GM23248 (cell line): ENCODE measurements around a stretch of chr6.

GRCh38 chr6:110782033-110782520 lies 33.2 kb downstream of the CDK19 start:
- RAMPAGE, long total RNA, result no peak

DNA sequence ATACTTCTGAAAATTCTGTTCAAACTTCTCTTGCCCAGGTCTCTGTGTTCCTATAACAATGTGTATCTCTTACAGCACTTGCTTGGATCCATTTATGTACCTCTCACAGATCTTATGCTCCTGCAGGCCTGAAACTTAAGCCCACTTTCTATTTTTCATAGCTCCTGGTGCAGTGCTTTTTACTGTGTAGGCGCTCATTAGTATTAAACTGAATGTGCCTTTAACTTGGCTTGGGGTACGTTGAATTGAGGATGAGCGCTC lies 524 bp upstream of the GTF3C6 start:
- RAMPAGE, long total RNA, result no peak

- RAMPAGE, long total RNA, result no peak
Observed at GRCh38 chr6:111096097-111096687, 8.9 kb downstream of the SLC16A10 start.

- RAMPAGE, long total RNA, result no peak
Observed at GRCh38 chr6:111231086-111231408, 28.1 kb upstream of the MFSD4B start.

GRCh38 chr6:111329505-111329820 lies 70.3 kb downstream of the MFSD4B start:
- RAMPAGE, long total RNA, result no peak

DNA sequence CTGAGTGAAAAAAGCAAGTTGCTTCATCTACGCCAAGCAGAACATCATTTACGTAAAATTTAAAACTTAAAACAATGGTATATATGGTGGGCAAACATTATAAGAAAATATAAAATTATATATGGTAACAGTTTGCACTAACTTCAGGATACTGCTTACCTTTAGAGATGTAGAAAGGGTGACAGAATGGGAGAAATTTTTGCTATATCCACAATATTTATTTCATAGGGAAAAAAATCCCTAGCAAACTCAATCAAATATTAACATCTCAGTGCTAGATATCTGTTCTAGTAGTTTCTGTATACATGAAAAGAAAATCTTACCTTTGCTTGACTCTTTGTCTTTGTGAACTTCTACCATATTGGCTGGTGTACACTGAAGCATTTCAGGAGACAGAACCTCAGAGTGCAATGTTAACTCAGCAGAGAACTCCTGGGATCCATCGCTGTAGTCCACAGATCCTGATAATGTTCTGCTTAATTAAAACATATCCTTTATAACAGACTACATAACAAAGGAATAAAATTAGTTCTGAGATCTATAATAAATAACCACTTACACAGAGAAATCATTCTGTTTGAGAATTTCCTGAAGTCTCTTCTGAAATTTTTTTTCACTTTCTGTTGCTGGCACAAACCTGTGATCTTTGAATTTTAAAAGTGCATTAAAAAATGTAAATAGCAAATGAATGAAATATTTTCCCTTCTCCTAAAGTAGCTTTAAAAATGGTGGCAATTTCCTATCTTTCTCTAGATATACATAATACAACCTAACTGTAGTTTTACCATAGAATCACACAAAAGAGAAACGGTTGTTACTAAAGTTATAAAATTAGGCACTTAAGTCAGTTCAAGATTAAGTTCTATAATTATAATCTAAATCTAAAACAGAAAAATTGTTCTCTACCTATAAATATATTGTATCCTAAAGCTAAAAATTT lies 95.3 kb downstream of the REV3L start:
- RAMPAGE, long total RNA, result no peak

GRCh38 chr6:111412716-111413714 lies 70.0 kb downstream of the REV3L start:
- RAMPAGE, long total RNA, result no peak

DNA sequence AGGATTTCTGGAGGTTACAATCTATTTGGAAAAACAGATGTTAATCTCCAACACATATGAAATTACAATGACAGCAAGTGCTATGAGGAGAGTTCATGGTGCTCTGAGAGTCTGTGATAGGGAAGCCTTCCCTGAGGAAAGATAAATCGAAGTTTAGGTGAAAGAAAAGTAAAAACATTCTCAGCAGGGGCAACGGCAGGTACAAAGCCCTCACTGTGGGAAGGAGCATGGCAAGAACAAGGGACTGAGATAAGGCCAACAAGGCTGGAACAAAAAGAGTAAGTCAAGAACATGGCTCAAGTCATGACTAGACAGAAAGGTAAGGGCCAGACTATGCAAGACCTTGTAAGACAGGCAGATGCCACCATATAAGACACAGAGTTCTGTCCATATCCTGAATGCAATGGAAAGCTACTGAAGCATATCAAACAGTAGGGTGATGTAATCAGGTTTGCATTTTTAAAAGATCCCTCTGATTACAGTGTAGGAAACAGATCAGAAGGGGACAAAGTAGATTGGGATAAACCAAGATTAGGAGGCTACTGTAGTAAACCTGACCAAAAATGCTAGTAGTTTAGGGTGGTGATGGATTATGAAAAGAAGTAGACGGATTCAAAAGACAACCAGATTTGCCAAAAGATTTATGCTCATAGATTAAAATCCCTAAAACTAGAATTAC lies 5.5 kb downstream of the REV3L start:
- RAMPAGE, long total RNA, result no peak

- RAMPAGE, long total RNA, result start-site peak on the plus strand at chr6:111483700-111483775, 7 and 10 reads in 2 replicates
Observed at GRCh38 chr6:111483349-111483998, 456 bp upstream of the REV3L start.

GRCh38 chr6:111499767-111500581 lies 17.0 kb upstream of the REV3L start:
- RAMPAGE, long total RNA, result no peak

DNA sequence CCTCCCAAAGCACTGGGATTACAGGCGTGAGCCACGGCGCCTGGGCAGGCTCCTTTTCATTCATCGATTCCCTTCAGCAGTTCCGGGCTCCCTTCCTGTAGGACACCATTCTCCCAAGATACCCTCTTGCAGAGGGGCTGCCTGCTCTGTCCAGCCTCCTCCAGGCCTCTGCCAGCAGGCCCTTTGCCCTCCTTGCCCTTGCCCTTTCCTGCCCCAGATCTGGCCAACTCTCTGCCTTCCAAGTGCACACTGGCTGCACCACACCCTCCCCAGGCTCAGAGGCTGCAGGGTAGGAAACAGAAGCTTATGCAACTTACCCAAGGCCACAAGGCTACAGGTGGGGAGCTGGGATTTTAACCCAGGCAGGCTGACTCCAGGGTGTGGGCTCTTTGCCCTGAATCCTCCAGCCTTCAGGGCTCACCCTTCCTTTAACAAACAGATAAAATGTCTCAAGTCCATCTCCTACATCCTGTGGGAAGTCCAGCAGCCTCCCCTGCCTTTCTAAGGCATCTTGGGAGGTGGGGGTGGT lies 14.4 kb upstream of the TRAF3IP2 start:
- RAMPAGE, long total RNA, result no peak

- RAMPAGE, long total RNA, result no peak
Observed at GRCh38 chr6:111663012-111663604, 57.4 kb upstream of the TRAF3IP2 start.

- RAMPAGE, long total RNA, result no peak
Observed at GRCh38 chr6:111664075-111665136, 58.7 kb upstream of the TRAF3IP2 start.

GRCh38 chr6:111713021-111713947 lies 107.6 kb upstream of the TRAF3IP2 start:
- RAMPAGE, long total RNA, result no peak

DNA sequence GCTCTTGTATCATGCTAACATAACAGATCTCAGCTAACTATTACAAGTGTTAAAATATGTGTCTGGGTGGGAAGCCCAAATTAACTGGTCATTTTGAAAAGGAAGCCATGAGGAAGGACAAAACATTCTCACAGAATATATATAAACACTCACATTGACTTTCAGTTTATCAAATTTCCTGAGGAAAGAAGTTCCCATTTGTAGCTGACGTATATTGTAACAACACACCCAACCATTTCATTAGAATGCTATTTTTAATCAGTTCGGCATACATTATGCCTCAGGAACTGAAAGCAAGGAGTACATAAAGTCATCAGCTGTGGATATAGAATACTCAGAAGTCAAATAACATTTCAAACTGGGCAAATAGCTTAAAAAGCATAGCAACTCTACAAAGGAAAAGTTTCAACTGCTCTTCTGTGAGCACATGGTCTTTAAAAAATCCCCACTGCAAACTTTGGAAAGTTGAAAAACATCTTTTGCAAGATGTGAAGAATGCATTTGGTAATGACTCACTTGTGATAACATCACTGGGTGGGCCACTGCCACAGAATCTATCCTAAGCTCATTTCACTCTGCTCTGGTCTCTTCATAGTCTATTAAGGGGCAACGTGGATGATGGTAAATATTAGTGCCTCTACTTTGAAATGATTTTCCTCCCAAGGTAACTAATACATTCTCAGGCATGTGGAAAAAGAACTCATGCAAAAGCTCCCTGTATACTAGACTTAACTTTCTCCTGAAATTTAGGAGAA lies 49.4 kb downstream of the FYN start:
- RAMPAGE, long total RNA, result no peak

DNA sequence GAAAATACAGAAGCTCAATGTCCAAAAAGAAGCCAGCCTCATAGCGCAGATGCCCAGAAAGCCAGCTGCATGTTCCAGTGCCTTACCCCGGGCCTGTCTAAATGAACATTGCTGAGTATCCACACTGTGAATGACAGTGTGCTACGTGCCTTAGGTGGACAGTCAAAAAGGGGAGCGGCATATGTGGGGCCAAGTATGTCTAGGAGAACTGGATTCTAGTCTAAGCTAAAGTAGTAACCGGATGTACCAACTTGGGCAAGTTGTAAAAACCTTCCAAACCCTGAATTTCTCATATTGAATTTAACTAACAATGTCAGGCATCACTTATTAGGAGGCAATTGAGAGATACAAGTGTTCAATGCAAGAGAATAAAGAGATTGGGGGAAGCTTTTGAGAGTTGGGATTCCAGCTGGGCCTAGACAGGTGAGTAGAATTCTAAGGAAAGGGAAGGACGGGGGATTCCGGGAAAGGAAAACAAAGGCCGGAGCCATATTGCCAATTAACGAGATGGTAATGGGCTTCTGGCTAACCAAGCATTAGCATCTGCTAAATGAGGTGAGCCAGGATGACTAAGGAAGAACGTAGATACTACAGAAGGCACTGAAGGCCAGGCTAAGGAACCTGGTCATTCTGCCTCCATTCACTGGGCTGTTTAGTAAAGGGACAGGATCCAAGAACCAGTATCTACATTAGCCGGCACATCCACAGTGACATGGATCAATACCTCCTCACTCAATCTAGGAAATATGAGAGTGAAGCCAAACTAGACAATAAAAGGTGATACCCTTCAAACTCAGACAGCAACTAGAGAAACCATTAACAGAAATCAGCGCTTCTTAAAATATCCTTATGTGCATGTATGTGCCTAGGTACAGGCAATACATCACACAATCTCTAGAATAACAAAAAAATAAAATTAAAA lies 10.6 kb downstream of the FYN start:
- RAMPAGE, long total RNA, result no peak

DNA sequence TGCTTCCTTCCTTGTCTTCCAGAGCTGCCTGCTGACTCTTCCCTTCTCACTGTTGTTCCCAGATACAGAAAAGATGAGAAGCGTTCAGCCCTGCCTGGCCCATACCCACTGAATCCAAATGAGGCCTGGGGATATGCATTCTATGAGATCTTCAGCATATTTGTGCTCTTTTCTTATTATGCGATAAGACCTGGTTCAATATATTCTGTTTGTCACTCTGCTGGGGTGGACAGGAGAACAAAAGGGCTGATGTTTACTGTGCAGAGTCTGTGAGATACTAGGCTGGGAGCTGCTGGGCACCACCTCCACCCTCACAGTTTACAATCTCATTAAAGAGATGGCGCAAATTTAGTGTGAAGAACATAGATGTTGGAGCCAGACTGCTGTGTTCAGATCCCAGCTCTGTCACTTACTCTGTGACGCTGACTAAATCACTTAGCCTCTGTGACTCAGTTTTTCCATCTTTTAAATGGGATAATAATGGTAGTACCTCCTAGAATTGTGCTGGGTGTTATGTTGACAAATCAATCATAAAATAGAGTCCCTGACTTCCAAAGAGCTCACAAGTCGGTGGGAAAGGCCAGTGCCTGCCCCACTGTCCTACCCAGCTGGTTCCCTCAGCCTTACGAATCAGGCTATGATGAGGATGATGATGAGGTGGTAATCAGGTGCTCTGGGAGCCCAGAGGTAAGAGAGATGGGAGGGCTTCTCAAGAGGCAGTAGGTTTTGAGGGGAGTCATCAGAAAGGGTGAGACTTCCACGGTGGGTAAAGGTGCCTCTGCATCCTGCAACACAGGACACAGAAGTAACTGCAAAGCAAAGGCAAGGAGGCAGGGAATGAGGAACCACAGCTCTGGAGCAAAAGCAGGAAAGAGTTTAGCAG lies 9.1 kb downstream of the FYN start:
- RAMPAGE, long total RNA, result no peak

GRCh38 chr6:111996944-111997532 lies 56.9 kb upstream of the CCN6 start:
- RAMPAGE, long total RNA, result no peak

DNA sequence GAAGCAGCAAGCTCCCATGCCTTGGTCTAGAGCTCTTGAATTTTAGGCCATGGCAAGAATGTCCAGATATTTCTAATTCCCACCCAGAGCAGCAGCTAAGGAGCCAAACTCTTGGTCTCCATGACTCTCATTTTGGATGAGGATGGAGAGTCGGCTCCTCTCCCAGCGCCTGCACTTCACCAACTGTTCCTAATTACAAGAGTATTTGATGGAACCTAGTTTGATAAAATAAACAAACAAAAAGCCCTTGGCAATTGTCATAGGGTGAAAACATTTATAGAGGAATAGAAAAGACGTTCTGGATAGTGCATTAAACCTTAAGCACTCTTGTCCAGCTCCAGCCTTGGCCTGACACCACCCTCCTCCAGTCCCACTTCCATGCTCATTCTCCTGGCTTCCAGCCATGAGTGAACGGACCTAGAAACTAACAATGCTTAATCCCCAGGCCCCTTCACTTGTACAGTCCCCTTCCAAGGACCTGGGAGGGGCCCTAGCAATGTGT lies 49.1 kb upstream of the CCN6 start:
- RAMPAGE, long total RNA, result no peak

DNA sequence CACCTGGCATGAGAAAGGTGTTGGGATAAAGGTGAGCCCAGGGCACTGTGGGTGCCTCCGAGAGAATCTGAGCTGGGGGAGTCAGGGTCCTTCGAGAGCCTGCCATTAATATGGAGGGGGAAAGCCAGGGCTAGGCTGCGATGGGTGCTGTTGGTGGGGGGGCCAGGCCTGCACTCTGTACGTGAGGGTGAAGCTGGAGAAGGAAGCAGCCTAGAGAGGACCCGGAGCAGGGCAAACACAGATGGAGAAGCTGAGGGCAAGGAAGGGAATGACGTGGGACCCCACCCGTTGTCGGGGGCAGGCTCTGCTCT lies 238 bp upstream of the CCN6 start:
- RAMPAGE, long total RNA, result no peak